Neural cell (in vitro differentiated cells): ENCODE measurements around a stretch of chr3.

GRCh38 chr3:51985882-51986599, 2.7 kb downstream of the ACY1 start:
- RAMPAGE, long total RNA, result no peak

- RAMPAGE, long total RNA, result no peak
Observed at GRCh38 chr3:52028462-52029167, 27.8 kb downstream of the DUSP7 start.

GRCh38 chr3:52055254-52056269, 809 bp downstream of the DUSP7 start:
- RAMPAGE, long total RNA, result no peak

- RAMPAGE, long total RNA, result no peak
Observed at GRCh38 chr3:52176711-52177413, 21.1 kb upstream of the ALAS1 start.

DNA sequence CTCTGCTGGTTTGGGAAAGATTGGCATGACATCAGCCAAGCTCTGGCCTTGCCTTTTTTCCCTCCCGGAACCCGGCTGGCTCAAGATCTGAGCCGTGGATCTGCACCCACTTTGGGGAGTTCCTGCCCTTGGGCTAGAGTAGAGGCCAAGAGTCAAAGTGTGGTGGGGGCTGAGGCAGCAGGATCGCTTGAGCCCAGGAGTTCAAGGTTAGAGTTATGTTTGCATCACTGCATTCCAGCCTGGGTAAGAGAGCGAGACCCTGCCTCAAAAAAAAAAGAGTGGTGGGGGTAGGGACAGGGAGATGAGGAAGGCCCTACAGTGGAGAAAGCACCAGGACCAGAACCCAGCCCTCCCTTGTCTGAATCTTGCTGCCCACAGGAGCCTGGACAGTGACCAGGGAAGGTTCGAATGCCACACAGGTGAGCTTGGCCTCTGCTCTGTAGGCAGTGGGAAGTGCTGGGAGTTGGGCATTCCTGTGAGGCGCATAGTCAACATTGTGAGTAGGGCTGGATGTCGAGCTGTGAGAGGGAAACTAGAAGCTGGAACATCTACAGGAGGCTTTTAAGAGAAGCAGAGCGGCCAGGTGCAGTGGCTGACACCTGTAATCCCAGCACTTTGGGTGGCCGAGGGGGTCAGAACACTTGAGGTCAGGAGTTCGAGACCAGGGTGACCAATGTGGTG, 20.4 kb upstream of the ALAS1 start:
- RAMPAGE, long total RNA, result no peak

- RAMPAGE, long total RNA, result no peak
Observed at GRCh38 chr3:52204258-52204919, 6.4 kb downstream of the ALAS1 start.

GRCh38 chr3:52208044-52208517, 10.1 kb downstream of the ALAS1 start:
- RAMPAGE, long total RNA, result no peak

- RAMPAGE, long total RNA, result no peak
Observed at GRCh38 chr3:52218982-52219732, 6.3 kb downstream of the TLR9 start.

DNA sequence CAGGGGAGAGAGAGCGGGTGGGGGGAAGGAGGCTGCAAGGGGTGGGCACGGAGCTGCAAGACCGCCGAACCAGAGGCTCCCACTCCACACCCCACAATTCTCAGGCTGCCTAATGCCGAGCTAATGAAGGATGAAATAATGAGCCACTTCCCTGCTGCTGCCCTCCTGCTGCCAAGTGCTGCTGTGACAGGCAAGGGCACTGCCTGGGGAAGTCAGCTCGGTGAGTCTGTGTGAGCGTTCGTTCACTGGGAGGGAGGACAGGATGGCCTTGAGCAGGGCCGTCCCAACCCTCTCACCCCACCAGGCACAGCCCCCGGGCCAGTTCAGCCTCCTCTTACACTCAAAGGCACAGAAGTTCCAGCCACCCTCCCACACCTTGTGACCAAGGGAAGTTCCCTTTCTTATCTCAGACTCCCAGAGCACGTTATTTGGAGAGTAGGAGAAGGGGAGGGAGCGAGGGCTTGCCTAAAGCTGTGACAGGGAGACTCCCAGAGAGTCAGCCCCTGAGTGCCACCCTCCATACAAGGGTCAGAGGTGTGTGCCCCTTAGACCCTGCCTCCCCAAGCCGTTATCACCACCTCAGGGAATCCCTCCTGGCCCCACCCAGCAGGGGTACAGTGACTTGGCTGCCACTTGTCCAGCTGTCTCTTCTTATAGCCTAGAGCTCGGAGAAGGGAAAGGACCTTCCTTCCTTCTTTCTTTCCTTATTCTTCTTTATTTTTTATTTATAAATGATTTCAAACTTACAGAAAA, 12.5 kb downstream of the GLYCTK start:
- RAMPAGE, long total RNA, result no peak

DNA sequence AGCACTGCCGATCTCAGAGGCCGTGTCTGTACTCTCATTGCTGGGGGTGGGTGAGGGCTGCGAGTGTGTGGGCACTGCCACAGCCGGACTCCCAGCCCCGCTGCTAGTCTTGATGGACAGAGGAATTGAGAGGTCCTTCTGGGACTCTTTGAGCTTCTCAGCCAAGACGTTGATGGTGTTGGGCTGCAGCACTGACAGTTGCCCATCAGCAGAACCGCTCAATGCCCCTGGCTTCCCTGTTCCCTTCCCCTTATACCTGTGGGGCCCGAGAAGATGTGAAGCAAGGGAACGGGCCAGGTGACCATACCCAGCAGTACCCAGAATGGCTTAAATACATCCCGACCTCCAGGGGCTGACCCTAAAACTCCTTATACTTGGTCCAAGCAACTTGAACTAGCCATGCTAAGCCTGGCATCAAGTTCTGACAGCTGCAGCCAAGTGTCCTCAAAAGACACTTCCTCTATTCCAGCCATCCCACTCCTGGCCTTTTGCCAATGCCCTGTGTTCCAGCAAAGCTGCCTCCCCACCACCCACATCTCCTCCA, 6.1 kb downstream of the BAP1 start:
- RAMPAGE, long total RNA, result no peak

- RAMPAGE, long total RNA, result no peak
Observed at GRCh38 chr3:52409160-52409836, 510 bp downstream of the BAP1 start.

DNA sequence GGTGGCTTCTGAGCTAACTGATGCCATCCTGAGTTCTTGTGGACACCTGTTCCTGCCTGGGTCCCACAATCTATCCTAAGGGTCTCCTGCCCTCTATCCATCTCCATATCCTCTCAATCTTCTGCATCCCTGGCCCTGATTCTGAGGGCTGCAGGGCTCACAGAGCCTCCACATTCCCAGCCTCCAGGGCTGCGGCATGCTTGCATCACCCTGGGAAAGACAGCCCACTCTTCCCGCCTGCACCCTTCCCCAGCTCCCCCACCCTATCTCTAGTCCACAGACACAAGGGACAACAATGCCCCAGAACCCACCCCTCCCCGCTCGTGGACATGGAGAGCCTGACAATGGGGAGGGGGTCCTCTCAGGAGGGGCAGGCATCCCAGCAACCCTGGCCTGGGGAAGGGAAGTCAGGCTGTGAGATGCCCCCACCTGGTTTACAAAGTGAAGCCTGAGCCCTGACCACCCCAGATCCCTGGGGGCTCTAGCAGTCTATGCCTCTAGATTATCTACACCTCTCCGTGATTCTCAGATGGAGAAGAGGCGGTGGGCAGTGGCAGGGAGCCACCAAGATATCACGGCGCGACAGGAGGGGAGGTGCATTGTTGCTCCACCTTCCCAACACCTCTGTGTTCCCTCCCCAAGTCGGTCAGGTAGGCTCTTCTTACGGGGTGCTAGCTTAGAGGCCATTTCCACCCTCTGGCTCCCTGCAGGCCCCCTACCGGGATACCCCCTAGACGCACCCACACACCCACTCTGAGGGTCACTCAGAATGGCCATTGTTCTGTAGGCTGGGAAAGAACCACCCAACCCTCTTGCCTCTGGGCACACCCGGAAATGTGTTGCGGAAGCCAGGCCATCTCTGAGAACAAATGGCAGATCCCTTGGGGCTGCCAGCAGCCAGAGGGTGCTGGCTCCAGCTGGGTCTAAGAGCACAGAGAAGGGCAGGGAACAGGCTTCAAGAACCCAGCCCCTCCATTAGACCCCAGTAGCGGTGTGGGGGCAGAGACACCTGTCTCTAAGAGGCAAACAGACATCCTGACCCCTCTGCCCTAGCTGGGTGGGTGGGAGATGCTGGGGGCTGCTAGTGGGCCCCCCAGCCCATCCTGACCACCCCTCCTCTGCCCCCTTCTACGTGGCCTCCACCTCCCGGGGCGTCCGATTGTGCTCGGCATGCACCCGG, 10.0 kb downstream of the SEMA3G start:
- RAMPAGE, long total RNA, result no peak

GRCh38 chr3:52485694-52485946, 9.5 kb upstream of the STAB1 start:
- RAMPAGE, long total RNA, result no peak

GRCh38 chr3:52497978-52498599, 3.0 kb downstream of the STAB1 start:
- RAMPAGE, long total RNA, result no peak

DNA sequence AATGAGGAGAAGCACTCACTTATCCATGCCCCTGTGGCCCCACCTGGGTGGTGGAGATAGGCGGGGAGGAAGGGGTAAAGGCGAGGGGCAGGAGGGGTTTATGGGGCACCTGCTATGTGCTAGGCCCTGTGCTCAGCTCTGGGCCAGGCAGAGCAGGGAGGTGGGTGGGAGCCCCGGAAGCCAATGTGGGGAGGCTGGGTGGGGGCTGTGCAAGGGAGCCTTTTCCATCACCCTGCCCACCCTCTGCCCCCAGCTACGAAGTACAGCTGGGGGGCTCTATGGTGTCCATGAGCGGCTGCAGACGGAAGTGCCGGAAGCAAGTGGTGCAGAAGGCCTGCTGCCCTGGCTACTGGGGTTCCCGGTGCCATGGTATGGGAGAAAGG, 6.2 kb downstream of the STAB1 start:
- RAMPAGE, long total RNA, result no peak

DNA sequence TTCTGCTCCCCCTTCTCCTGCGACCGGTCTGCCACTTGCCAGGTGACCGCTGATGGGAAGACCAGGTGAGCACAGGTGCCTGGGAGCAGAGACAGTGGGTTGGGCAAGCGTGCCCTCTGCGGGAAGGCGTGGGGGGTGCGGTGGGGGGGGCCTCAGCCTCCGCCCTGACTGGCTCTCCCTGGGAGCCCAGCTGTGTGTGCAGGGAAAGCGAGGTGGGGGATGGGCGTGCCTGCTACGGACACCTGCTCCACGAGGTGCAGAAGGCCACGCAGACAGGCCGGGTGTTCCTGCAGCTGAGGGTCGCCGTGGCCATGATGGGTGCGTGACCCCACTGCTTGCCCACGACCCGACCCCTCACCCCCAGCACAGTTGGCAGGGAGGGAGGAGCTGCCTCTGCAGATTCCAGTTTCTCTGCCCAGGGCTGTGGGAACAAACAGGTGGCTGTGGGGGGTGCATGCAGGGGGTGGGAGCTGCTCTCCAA, 8.7 kb downstream of the STAB1 start:
- RAMPAGE, long total RNA, result no peak

GRCh38 chr3:52536866-52537642, 649 bp downstream of the UQCC5 start:
- RAMPAGE, long total RNA, result no peak

- RAMPAGE, long total RNA, result no peak
Observed at GRCh38 chr3:52614358-52615145, 71.3 kb upstream of the GNL3 start.

- RAMPAGE, long total RNA, result no peak
Observed at GRCh38 chr3:52721047-52721482, 15.2 kb downstream of the SPCS1 start.

DNA sequence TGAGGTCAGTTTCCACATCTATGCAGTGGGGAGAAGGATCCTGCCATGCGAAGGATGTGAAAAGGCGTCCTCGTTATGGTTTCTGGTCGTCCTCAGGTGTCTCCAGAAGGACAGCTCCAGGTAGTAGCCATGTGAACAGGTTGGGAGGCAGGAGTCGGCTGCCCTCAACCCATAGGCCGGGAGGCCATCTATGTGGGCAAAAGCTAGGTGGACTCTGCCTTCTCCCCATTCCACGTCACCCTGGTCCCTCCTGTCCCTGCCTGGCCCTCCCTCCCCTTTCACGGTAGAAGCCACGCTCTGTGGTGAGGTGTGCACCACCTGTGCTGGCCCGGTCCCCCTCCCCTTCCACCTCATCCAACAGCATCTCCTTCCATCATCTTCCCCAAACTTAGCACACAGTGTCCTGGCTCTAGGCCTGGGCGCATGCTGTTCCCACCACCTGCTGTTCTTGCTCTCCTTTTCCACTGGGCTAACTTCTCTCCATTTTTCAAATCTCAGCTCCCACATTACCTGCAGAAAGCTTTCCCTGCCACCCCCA, 16.4 kb downstream of the ITIH3 start:
- RAMPAGE, long total RNA, result no peak